ENCODE data around the genes PRR33 and TH.

GRCh38 chr11:1755503-1756202 lies 5.3 kb upstream of the IFITM10 start:
- PRO-cap, 2 experiments = no peak in any of the 2 experiments

DNA sequence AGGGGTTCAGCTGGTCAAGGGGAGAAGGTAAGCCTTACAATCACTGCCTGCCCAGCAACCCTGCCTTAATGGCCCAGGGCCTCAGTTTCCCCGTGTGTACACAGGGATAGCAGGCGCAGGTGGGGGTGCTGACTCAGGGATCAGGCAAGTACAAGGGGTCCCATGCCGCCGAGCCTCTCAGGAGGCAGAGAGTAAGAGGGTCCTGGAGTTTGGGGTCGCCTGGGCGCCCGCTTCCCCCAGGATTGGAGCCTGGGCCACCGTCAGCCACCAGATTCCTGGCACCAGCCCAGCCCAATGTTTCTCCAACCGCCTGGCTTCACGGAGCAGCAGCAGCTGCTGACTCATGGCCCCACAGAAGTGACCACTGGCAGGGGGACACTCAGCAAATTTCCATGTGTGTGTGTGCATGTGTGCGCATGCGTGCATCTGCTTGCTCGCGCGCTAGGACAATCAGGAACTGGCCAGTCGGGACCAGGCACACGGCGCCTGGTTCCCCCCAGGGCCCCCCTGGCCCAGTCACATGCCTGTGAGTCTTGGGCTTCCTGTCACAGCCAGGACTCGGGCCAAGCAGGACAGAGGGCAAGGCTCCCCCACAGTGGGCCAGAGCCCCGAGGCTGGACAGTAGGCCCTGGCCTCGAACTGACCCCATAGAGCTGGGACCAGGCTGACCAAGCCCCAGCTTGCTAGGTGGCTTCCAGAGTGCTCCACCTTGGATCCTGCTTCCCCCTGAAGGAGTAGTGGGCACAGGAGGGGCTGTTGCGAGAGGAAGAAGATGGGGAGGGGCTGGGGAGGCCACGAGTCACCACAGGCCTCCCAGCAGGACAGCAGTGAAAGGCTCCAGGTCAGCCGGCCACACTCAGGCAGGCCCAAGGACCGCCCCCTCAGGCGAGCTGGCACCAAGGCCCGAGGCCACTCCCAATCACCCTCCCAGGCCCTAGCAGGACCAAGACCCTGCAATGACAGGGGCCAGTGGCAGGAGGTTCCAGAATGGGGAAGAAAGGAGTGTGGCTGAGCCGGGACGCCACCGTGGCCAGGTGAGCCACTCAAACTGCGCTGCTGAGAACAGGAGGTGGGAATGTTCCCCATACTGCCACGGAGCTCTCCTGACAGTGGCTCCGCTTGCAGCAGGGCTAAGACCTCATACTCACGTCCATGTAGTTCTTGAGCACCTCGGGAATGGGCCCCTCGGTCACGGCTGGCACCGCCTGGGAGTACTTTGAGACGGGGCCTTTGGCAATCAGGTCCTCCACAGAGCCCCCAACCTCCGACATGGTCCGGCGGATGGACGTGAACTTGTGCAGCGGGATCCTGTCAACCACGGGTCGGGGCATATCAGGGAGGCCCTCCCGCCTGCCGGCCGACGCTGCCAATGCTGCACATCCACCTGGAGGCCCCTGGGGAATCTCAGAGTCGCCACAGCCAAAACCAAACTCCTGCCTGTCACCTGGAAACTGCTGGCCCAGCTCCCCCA lies 3.0 kb downstream of the CTSD start:
- PRO-cap, 2 experiments = no peak in any of the 2 experiments

- PRO-cap, 2 experiments = no peak in any of the 2 experiments
These were observed 644 bp upstream of the CTSD start for GRCh38 chr11:1764290-1764851.

DNA sequence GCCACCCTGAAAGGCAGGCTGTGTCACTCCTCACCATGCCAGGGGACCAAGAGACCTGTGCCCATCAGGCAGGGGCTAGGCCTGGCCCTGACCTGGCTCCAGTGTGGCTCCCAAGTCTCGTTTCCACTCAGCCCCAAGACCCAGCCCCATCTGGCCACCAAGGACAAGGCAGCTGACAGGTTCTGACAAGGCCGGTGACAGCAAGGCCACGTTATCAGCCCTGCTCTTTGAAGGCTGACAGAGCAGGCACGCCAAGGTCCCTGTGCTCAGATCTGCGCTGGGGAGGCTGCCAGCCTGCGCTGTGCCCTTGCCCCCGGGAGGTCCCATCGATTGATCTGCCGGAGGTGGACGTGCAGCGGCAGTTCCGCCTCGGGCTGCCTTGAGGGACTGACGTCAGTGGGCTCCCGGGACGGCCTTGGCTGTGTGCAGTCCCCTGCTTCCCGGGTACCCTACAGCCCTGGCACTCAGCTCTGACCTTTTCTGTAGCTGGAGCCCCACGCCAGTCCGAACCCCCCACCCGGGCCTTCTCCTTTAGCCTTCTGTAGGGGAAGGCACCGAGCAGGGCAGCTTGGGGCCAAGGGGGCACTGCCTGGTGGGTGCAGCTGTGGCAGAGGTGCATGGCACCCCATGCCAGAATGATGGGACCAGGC lies 3.8 kb downstream of the TNNI2 start:
- PRO-cap, 2 experiments = no peak in any of the 2 experiments

DNA sequence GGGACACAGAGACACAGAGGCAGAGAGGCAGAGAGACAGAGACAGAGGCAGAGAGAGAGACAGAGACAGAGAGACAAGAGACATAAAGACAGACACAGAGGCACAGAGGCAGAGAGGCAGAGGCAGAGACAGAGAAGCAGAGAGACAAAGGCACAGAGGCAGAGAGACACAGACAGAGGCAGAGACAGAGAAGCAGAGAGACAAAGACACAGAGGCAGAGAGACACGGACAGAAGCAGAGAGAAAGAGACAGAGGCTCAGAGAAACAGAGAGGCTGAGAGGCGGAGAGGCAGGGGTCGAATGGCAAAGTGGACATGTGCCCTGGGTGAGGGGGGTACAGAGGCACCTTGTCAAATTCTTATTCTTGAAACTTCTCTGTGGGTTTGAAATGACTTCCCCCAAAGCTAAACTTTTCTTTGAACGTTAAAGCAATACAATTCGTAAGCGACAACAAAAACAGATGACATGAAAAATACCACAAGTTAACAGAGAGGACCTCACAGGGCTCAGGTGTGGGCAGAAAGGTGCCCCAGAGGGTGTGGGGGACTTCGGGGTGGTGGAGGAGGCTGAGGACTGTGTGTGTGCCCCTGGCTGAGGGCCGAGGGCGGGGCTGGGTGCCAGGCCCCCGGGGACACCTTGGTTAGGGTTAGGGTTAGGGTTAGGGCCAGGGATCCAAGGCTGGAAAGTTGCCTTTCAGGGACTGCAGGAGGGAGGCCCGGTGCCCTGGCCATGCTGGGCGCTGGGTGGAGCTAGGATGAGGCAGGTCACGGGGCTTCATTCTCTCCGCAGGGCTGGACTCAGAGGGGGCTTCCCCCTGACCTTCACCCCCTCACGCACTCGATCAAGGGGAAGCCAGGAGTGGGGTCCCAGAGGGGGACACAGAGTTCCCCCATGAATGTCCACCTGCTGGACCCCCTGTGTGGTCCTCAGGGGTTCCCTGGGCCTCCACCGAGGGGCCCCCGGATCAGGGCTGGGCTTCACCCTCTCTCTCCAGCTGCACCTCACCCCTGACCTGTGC lies 6.7 kb downstream of the TNNI2 start:
- PRO-cap, 2 experiments = peak in 2 of 2 experiments; most common plus-strand start position 479 of the sequence (in 2); most common minus-strand start position 384 of the sequence (in 1)

DNA sequence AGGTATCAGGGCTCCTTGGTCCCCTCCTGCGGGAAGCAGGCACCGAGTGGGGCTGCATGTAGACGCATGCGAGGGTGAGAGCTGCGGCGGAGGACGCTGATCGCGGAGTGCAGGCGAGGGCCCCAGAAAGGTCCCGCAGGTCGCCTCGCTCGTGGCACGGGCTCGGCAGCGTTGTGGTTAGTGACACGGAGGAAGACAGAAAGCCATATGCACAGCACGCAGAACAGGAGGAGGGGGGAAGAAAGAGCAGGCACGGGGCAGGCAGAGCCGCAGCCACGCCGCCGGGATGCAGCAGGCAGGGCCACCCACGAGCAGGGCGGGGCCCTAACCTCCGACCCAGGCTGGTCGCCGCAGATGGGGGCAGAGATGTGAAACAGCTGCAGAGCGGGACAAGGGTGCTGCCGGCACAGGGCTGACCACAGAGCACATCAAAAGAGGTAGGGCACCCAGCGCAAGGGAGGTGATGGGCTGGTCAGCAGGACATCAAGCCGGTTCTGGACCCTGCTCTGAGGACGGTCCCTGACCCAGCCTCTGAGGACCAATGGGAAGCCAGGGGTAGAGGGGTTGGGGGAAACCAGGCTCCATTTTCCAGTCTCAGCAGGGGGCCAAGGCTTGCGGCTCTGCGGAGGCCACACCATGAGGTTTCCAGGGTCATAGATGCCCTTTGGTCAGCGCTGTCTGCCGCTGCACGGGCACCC lies 18.2 kb downstream of the LSP1 start:
- PRO-cap, 2 experiments = peak in 2 of 2 experiments; most common plus-strand start position 226 of the sequence (in 1); most common minus-strand start position 179 of the sequence (in 2)

DNA sequence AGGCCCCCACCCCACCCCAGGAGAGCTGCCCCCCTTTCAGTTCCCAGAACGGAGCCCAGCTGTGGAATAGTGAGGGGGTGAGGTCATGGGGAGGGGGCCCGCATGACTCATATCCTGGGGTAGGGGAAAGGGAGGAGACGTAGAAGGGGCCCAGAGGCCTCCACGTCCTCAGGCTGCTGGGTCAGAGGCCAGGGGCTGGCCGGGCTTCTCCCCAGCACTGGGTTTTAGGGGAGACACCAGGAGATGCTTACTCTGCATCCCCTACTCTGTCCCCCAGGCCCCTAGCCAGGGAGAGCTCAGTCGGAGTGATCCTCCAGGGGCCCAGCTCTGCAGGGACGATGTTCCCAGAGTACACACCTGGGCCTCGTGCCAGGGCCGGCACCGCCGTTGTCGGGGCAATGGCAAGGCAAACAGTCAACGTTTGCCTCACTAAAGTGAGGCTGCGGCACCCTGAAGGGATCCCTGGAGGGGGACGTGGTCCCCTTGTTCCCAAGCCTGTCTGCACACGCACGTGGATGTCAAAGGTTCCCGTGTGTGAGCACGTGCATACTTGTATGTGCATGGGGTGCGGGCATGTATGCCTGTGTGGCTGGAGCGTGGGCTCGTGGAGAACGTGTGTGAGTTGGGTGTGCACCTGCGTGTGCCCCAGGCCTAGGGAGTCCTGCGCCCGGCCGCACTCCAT lies 14.4 kb downstream of the PRR33 start:
- PRO-cap, 2 experiments = no peak in any of the 2 experiments

DNA sequence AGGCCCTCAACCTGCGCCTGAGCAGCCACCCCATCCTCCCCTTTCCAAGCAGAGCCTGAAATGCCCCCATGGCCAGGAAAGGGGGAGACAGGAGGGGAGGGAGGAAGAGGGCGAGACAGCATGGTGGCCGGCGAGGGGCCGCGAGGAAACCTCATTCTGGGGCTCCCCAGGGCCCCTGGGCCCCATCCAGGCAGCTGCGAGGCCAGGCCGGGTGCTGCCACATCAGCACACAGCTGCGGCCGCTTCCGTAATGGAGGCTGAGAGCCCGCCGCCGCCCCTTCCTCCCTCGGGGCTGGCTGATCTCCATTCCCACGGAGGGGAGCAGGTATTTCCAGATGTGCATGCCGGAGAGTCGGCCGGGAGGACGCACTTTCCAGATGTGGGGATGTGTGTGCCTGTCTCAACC lies 10.0 kb downstream of the PRR33 start:
- PRO-cap, 2 experiments = no peak in any of the 2 experiments

DNA sequence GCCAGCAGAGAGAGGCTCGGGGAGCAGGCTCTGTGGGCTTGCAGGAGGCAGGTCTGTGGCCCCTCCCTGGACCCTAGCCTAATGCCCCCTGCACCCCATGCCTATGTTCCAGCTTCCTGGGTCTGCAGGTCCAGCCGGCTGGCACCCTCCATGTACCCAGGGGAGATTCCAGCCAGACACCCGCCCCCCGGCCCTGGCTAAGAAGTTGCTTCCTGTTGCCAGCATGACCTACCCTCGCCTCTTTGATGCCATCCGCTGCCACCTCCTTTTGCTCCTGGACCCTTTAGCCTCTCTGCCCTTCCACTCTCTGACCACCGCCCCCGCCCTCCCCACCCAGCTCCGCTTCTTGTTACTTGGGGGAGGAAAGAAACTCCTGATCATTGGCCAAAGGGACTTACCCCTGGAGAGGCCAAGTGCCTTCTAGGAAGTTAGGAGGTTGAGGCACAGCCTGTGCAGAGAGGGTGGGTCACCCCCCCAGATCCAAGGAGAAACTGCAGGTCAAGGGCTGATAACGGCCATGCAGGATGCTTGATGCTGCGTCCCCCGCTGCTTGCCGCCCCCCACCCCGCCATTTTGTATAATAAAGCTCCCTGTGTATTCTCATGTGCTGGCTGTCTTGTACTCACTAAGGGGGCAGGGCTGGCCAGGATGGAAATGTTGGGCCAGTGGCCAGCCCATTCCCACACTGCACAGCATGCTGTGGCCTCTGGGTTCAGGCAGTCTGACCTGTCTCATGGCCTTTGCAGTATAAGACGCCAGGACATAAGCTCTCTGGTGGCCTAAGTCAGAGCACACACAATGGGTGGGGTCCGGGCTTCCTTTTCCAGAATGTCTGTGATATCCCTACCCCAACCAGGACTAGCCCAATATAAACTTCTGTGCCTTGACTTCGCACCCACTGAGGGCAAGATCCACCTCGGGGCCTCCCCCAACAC lies at the start of gene PRR33:
TSS of gene PRR33 (minus strand) at position 235 of the 935 bp plus-strand sequence.
- PRO-cap, 2 experiments = no peak in any of the 2 experiments

DNA sequence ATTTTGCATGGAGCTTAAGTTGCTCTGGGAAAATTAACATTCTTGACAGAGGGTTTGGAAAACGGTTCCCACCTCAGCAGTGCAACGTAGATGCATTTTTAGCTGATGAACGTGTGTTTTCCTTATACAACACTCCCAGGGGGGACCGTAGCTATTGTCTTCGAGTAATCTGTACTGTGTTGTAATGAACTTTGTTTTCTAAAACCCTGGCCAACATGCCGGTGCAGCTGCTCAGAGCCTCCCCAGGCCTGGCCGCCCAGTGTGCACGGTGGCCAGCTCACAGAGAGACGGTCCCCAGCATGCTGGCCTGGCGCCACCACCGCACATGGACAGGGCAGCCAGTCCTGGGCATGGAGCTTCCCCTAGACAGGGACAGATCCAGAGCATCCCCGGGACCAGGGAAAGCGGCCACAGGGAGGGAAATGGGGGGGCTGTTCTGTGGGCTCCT lies 2.1 kb downstream of the TNNT3 start:
- PRO-cap, 2 experiments = no peak in any of the 2 experiments

- PRO-cap, 2 experiments = no peak in any of the 2 experiments
These were observed 5.3 kb downstream of the TNNT3 start for GRCh38 chr11:1924676-1925235.

DNA sequence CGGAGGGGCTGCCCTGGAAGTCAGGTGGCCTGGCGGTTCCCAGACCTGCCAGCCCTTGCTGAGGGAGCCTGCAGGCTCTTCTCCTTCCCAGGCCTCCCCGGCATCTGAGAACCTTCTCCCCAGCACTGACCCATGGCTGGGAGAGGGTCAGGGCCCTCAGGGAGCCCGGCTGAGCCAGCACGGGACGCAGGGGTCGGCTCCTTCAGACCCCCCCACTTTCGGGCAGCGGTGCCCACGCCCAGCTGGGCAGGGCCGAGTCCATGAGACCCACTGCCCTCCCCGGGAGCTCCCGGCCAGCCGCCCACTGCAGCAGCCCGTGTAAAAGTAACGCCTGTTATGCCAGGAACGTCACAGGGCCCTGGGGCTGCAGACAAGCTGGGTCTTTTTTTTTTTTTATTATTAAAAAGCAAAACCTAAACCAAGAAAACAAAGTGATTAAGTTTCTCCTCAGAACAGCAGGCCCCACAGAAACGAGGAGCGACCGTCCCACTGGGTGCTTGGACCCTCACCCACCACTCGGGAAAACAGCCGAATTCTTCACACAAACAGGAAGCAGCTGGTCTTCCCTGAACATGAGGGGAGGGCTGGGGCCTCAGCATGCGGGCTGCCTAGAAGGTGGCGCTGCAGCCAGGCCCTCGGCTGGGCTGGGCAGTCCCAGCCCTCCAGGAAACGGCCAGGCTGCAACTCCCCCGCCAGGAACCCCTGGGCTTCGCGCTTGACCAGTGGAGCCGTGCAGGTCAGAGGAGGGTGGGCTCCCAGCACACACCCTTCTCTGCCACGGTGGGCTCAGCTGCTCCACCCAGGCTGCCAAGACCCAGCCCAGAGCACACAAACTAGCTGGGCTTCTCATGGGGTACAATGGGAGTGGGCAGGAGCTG lies 29.9 kb downstream of the IGF2 start:
- PRO-cap, 2 experiments = no peak in any of the 2 experiments

DNA sequence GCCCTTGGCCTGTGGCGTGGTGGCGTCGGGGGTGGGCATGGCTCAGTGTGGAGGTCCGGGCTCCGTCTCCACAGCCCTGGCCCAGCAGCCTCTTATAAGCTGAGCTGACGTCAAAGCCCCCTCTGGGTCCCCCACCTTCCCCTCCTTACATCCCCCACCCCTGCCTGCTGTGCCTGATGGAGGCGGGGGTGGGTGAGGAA lies at the start of gene TH:
TSS of gene TH (minus strand) at position 68 of the 200 bp plus-strand sequence.
- PRO-cap, 2 experiments = no peak in any of the 2 experiments

DNA sequence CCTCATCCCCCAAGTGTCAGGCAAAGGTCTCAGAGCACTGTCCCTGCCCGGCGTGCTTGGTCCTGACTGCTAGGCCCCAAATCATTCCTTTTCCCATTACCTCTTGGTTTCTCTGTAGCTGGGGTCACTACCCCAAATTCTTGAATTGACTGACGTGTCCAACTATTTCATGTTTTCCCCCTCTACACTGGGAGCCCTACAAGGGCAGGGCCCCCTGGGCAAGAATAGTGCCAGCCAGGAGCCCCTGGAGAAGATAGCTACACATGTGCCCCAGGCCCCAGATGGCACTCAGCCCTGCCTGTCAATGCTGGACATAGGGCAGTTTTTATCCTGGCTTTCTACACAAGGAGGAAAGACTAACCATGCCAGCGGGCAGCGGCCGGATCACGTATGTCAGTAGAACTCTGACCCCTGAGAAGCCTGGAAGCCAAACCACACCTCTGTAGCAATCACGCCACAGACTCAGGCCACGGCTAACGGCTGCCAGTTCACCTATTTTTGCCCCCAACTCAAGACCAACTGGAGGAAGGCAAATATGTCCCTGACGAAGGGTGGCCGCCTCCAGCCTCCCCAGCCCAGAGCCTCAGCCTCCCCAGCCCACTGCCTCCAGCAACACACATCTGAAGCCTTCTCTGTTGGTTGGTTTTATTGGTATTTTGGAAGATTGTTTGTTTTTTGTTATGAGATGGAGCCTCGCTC lies 7.3 kb upstream of the CD81 start:
- PRO-cap, 2 experiments = no peak in any of the 2 experiments

GRCh38 chr11:2400884-2401123 lies 254 bp downstream of the TSSC4 start:
- PRO-cap, 2 experiments = no peak in any of the 2 experiments

DNA sequence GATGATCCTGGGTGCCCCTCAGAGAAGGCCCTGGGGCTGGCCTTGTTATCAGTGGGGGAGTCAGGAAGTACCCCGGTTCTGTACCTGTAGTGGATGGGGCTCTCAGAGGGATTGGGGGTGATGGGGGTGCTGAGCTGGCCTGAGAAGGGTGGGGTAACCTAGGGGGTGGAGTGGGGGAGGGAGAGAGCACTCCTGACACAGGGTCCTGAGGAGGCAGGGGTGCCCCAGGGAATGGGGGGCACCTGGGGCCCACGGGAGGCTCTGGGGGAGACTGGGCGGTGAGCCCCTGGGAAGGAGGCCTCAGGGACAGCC lies 122.0 kb downstream of the KCNQ1 start:
- PRO-cap, 2 experiments = no peak in any of the 2 experiments

DNA sequence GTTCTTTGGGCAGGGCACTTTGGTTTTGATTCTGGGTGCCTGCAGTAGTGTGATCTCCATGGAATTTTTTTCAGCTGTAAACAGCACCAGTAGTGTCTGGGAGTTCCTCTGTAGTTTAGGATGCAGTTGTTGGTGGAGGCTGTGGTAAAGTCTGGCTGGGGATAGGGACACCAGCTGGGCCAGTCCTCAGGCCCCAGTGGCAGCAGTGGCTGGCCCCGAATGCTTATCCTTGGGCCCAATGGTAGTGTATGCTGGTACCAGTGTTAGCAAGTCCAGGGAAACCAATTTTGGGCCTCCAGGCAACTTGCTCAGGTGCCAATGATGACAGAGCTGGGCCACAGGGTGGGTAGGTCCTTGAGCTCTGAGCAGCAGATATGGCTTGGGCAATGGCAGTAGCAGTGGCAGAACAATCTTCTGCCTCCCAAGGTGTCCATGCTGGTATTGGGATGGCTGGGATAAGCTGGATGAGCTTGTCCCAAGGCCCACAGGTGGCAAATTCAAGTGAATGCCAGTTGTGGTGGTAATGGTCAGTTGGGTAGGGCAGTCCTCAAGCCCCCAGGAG lies 200.0 kb downstream of the KCNQ1 start:
- PRO-cap, 2 experiments = no peak in any of the 2 experiments

DNA sequence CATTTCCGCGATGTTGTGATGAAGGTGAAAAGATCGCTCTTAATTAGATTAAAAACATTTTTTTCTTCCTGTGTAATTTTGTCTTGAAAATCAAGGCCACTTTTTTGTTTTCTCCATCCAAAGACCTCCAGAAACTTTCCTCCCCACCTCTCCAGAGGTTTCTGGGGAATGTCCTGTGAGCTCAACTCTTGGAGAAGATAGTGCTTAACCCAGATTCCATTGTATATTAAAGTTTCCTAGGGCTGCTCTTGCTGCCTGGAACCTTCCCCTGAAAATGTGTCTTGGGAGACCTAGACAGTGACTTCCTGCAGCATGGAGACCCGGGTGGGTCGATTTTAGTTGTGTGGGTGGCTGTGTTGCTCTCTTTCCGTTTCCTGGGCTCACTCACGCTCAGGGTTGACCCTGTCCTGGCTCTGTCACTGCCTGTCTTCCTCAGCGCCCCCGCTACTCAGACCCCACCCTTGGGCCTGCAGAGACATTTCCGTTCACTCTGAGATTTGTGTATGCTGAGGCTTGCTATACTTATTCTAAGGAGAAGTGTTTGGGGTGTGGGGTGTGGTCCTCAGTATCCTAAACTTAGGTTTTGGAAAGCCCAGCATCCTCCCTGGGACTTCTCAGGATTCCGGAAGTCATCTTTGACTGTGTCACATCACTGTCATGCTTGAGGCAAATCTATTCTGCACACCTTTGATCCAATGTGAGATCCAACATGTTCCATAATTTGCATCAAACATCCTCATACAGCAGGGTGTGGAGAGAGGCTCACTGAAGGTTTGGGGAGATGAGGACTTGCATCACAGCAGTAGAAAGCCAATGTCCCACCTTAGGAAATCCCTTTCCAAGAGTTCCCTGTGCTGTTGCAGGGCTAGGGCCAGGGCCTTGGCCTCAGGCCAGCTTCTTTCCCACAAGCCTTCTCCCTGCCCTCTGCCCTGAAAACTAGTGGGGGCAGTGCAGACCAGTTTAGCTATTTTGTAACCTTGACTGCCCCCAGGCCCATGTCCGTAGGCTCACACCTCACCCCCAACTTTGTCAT lies 207.8 kb downstream of the KCNQ1 start:
- PRO-cap, 2 experiments = no peak in any of the 2 experiments

GRCh38 chr11:2693578-2693766 lies 192.1 kb downstream of the CDKN1C start:
- PRO-cap, 2 experiments = no peak in any of the 2 experiments

DNA sequence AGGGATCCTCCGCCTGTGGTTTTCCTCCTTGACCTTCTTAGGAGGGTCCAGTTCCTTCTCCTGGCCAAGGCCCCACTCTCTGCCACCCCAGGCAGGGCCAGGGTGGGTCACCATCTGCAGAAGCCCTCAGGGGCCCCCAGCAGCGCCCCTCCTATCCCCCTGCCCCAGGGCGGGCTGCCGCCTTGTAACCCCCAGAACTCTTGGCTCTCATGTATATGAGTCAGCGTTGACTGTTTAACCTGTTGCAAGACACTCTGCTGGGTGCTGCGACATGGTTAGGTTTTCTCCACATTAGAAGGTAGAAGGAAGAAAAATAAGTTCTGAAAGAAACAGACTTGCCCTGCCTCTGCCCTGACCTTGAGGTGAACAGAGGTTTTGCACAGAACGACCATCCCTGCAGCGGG lies 143.8 kb downstream of the CDKN1C start:
- PRO-cap, 2 experiments = no peak in any of the 2 experiments